PC-3 (cell line): Measurements from ENCODE around the gene OR10H2.

- RAMPAGE, long total RNA = no peak
Observed at GRCh38 chr19:14837643-14837842, 2.6 kb upstream of the OR7A5 start.

DNA sequence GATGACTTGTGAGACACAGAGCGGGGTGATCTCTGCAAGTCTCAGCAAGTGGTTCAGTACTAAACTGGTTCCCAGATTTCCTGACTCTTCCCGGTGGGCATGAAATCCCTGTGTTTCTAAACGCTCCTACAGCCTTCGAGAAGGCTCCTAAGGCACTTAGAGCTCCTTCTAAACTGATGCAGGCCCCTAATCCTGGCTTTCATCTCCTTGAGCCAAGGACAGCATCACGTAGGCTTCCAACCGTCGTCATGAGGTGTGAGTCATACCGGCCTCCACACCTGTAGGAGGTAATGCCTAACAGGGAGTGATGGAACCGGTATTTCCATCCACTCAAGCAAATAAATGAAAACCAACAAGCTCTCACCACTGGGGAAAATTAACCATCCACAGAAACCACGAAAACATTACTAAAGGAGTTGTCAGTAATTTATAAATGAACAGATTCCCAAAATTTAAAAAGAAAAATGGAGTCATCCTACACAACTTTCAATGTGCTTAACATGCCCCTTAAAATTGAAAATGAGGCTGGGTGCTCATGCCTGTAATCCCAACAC lies 4.7 kb upstream of the ILVBL start:
- RAMPAGE, long total RNA = no peak

GRCh38 chr19:15195214-15196569 lies 5.1 kb downstream of the NOTCH3 start:
- RAMPAGE, long total RNA = no peak

DNA sequence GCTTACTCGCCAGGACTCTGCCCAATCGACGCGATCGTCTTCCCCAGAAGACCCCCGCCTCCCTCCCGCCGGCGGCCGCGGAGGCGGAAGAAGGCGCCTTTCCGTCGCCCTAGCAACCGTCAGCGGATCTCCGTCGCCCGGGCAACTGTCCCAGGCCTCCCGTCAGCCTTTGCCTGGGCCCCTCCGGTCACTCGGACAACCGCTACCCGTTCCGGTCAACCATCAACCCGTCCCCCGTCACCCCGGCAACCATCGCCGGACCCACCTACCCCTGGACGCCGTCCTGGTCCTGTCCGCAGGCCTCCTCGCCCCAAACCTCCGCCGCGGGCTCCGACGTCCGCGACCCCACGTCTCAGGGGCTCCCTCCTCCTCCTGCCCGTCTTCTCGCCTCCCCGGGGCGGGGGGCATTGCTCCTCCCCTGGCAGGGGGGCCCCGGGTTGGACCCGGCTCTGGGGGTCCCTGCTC lies 8.7 kb downstream of the EPHX3 start:
- RAMPAGE, long total RNA = no peak

- RAMPAGE, long total RNA = no peak
Observed at GRCh38 chr19:15223937-15224505, 8.2 kb downstream of the EPHX3 start.

- RAMPAGE, long total RNA = no peak
Observed at GRCh38 chr19:15236328-15236919, 4.2 kb upstream of the EPHX3 start.

GRCh38 chr19:15251473-15252375 lies 19.5 kb upstream of the EPHX3 start:
- RAMPAGE, long total RNA = no peak

- RAMPAGE, long total RNA = no peak
Observed at GRCh38 chr19:15258551-15259555, 26.6 kb upstream of the EPHX3 start.

DNA sequence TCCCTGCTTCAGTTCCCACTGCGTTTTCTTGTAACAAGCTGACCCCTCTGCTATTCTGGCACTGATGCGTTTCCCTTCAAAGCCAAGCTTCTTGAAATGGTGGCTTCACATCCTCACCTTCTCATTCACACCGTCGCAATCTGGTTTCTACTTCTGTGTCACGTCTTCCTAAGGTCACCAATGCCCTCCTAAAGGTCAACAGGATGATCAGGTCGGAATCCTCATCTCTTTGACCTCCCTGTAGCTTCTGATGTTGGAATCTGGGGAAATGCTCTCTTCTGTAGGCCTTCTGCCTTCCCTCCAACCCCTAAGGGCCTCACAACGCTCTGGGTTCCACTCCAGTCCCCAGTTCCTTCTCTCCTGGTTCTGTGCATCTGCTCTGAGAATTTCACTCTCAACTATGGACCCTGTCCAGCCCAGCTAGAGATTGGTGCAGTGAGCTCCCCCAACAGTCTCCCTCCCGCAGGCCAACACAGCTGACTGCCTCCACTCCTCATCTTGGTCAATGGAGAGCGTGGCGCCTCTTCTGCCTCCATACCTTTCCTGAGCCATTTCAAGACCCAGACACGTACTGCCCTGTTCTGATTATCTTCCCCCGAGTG lies 39.1 kb upstream of the EPHX3 start:
- RAMPAGE, long total RNA = no peak

- RAMPAGE, long total RNA = no peak
Observed at GRCh38 chr19:15281300-15281858, 49.1 kb upstream of the EPHX3 start.

GRCh38 chr19:15286151-15286792 lies 46.1 kb downstream of the BRD4 start:
- RAMPAGE, long total RNA = no peak

DNA sequence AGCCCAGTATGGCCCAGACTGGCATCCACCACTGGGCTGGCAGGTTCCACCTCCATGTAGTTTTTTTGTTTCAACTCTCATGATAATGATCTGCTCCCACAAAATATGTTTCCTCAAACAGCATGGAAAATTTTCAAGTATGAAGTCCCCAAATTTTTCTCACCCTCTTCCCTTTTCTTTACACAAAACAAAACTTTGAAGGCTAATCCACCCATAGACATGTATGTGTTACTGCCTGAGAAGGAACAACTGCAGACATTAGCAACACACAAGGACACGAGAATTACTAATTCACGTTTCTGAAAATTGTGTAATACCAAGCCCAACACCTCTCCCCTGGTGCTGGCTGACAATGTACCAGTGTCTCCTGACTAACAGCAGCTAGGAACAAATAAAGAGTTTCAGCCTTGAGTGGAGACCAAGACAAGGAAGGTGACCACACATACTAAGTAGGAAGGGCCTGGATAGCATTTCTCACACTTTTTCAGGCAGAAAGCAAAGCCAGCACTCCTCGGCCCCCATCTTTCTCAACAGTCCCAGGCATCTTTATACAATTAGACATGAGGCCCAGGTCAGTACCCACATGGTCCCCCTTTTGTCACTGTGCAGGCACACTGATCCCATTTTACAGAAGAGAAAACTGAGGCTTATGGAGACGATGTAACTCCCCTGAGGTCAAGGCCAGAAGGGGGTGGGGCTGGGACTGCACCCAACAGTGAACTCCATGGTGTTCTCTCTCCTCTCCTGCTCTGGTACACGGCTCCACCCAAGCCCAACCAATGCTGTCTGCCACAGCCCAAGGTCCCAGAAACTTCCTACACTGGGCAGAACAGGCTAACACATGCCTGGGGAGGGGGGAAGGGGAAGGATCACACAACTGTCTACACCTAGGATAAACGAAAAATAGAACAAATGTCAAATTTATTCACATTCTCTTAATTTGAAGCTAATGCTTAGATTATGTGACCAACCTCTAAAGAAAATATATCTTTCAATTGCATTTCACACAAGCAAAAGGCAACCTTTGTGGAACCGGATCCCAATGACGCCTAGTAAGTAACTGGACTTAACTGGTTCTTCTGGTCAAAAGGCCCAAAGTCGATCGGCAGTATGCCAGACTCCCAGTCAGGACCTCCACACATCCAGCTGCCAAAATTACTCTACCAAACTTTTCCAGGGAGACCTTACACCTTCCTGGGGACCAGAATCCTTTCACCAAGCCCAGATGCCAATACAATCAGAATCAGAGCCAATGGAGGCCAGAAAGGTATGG lies 8.5 kb downstream of the BRD4 start:
- RAMPAGE, long total RNA = no peak

DNA sequence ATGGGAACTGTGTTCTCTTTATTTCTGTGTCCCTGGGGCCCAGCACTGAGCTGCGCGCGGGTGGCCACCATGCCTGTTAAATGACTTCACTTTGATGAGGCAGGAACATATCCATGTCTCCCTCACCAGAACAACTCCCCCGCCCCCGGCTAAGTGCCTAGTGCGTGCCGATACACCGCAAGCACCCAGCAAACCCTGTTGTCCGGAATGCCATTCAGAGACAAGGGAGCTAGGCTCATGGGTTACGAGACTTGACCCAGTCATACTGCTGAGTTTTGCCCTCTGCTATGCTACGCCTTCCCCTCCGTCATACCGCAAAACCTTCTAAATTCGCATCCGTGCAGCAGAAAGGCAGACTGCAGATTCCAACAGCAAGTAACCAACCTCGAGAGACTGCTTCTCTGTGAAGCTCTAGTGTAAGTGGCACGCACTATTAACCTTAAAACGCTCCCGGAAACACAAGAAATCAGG lies 1.6 kb downstream of the AKAP8 start:
- RAMPAGE, long total RNA = no peak

DNA sequence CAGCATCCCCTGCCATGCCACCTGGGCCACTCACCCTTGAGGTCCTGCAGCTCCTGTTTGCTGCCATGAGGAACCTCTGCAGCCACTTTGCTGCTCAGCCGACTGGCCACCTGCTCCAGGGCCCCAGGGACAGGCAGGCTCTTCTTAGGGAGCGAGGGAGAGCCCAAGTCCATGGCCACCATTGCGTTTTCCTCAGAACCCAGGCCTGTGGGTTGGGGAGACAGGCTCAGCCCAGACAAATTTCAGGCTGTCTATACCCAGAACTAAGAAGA lies 12.1 kb upstream of the AKAP8L start:
- RAMPAGE, long total RNA = no peak

DNA sequence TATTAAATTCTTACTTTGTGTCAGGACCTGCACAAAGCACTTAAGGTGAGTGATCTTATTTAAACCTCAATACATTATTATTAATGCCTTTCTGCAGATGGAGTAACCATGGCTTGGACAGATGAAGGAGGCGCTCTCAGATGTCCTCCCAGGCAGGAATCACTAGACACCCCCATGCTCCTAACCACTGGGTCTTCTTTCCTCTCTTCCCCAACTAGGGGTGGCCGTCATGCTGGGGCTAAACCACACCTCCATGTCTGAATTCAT lies at the start of gene OR10H2:
OR10H2 (plus strand) TSS at position 210 of the 267 bp plus-strand sequence.
- RAMPAGE, long total RNA = no peak

- RAMPAGE, long total RNA = no peak
Observed at GRCh38 chr19:15862404-15862683, 35.5 kb downstream of the CYP4F2 start.

- RAMPAGE, long total RNA = no peak
Observed at GRCh38 chr19:16092166-16092702, 15.9 kb downstream of the TPM4 start.

GRCh38 chr19:16094666-16095476 lies 16.8 kb upstream of the RAB8A start:
- RAMPAGE, long total RNA = no peak

DNA sequence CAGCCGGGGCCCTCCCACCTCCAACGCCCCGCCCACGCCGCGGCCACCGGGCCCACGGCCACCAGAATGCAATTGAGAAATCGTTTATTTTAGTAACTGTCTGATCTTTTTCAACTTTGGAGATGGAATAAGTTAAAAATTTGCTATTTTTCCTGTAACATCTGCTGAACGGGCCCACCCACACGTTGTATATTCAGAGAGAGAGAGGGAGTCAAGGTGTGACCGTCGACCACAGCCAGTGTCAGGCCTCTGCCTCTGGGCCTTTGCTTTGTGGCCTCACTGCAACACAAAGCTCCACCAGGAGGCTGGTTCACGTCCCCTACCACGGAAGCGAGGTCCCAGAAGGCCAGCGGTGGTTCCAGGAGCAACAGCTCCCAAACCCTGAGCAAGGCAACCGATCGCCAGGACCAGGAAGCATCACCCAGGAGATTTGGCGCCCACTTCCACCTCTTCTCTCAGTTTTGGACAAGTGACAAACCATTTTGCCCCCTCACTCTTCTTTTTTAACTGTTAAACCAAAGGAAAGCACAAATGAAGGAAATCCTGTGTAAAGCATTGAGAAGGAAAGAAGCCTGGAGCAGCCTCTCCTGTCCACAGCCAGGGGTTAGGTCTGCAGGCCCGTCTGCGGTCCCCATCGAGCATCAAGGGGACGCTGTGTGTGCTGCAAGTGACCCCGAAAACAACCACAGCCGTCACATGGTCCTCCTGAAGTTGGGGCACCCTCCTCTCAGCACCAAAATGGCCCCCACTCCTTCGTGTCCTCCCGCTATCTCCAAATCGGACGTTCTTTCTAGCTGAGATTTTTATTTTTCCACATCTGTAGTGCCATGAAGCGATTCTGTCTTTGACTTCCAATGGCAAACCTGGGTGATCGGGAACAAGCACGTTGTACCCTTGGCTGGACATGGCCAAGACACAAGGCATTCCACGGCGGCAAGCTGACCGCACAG lies 10.8 kb upstream of the HSH2D start:
- RAMPAGE, long total RNA = no peak

DNA sequence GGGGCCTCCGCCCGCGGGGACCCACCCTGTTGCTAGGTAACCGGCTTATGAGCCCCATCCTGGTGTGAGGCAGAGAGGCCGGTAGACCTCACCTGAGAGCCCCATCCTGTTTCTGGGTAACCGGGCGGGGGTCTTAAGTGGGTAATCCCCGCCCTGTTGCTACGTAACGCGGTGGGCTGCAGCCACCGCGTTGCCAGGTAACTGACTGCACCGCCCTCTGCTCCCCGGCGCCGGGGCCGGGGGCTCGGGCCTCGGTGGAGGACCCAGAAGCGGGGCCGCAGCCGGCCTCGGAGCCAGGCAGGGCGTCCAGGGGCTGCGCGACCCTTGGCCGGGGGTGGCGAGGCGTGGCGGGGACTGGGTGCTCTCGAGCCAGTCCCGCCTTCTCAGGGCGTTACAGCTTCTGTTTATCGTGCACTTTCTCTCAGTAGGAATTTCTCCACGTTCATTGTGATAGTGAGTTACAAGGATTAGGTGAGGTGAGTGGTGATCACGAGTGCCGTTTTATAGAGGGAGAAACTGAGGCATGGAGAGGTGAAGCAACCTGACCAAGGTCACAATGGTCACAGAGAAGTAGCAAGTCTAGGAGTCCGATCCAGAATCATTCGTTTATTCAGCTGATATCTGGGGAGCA lies 516 bp downstream of the AP1M1 start:
- RAMPAGE, long total RNA = no peak